Brain (tissue), 1 donor: Measurements from ENCODE around the genes C17orf67, DGKE and AKAP1.

DNA sequence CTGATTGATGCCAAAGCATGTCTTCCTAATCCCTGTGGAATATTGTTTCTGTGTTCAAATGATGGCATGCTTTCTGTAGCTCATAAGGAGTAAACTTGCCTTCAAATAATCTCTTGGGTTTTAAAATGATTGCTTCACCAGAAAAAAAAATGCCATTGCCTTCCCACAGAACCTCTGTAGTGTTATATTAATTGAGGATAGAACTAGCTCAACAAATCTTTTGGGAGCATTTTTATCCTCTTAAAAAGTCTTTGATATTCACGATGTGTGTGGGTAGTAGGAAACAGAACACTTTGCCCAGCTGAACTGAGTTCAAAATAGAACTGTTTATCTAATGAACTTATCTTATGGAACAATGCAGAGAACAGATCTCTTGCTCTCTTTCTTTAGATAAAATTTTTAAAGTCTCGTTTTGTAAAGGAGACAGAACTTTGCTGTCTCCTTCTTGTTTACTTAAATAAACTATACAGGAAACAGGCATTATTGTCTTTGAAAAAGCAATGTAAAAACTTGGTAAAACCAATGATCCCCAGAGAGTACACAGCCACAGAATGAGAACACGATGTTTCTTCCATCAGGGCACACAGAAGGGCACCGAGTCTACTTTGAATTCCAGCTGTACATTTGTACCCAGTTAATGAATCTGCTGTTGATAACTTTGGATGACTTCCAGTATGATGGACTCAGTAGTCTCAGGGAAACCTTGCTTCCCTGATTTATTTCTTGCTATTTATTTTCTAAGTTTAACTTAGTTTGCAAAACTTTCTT is 8.0 kb upstream of the TMEM100 start:
- RRBS: no CpG with 5 or more reads among the region's 4 CpGs

GRCh38 chr17:55732702-55733350 is 10.2 kb upstream of the TMEM100 start:
- RRBS: no CpG with 5 or more reads among the region's 5 CpGs

GRCh38 chr17:56595451-56596337 is 2.2 kb downstream of the NOG start:
- RRBS: 3% methylated on average over 9 of the region's 36 CpGs

DNA sequence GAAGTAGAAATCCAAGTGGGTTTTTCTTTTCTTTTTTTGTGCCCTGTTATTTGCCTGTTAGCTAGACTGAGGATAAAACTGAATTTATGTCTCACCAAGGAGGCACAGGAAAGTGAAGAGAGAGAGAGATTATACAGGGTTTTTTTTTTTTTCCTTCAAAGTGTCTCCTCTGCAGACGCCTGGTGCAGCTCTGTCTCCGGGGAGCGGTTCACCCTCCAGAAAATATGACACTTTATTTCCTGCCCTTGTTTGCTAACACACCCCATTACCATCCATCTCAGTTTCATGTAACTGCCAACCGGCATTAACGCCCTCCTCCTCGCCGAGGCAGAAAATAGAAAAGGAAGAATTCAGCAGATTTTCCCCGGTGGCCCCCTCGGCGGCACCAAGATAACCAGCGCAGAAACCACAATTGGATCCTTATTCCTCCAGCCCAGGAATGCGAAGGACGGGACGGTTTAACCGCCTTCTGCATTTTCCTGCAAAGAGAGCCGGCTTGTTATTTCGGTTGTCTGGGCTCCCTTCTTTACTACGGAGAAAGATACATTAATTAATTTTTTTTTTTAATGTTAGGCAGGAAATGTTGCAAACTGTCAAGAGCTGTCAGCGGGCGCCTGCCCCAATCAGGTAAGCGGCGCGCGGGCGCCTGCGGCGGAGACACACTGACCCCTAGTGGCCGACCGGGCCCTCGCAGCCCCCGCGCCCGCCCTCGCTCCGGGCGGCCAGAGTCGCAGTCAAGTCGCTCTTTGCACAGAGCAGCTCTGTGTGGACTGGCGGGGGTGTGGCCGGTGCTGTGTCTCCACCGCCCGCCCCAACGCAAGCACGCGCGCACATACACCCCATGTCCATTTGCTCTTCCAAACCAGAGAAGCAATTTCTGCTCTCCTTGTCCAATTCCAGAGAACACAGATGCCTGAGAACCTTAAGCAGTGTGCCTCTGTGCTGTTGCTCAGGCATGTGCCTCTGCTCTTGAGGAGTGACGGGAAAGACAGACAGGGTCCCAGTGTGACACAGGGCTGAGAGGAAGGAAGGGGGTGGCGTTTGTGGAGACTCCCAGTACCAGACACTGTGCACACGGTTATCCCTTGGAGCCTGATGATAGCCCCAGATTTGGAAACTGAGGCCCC is 53.6 kb downstream of the C17orf67 start:
- RRBS: 3% methylated on average over 13 of the region's 49 CpGs

DNA sequence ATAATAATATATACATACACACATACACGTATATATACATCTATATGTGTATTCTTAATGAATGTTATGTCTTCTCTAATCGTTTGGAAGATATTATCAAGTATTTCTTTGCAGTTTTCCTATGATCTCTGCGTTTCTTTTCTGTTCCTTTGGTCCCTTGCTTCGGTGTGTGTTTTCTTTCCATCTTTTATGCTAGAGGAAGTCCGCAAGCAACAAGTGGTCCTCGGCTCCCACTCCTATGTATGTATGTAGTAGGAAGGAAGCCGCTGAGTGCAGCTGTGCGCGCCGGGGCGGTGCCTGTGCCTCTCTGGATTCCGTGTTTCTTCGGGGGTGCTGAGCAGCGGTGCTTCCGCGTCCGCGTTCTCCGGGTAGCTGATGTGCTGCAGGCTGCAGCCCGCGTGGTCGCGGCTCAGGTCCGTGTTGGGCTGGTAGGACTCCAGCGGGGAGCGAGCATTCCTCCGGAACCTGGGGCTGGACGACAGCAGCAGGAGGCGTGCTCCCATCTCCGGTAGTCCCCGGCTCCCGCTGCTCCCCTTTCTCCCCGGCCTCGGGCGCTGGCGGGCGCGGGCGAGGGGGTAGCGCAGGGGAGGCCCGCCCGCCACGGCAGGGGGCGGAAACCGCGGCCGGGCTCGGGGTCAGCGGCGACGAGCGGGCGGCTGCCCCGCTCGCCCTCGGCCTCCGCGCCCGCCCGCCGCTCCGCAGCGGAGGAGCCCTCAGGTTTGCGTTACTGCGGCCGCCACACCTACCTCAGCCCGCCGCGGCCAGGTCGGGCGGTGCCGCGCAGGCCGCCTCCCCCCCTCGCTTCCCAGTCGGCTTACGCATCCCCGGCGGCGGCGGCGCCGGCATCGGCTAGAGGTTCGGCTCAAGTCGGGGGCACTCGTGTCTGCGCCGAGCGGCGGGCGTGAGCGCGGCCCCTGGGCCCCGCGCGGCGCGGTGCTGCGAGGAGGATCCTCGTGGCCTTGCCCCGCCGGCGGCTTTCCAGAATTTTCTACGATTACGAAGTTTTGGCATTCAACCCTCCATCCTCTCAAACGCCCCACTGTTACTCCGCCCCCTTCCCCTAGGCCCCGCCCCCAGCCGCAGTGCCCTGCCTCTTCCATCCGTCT is at the start of gene C17orf67:
TSS of gene C17orf67 (minus strand) at position 1,049 of the 1,106 bp plus-strand sequence.
- RRBS: under 1% methylated on average over 31 of the region's 111 CpGs

- RRBS: 2% methylated on average over 28 of the region's 44 CpGs
Observed at GRCh38 chr17:56833978-56834307, at the start of gene DGKE. Gene DGKE, plus strand, starts transcription at chr17:56834151.

GRCh38 chr17:56834308-56835296 is 651 bp downstream of the DGKE start:
- RRBS: 4% methylated on average over 37 of the region's 93 CpGs

- RRBS: no CpG with 5 or more reads among the region's 2 CpGs
Observed at GRCh38 chr17:56886271-56886790, 27.5 kb downstream of the TRIM25 start.

DNA sequence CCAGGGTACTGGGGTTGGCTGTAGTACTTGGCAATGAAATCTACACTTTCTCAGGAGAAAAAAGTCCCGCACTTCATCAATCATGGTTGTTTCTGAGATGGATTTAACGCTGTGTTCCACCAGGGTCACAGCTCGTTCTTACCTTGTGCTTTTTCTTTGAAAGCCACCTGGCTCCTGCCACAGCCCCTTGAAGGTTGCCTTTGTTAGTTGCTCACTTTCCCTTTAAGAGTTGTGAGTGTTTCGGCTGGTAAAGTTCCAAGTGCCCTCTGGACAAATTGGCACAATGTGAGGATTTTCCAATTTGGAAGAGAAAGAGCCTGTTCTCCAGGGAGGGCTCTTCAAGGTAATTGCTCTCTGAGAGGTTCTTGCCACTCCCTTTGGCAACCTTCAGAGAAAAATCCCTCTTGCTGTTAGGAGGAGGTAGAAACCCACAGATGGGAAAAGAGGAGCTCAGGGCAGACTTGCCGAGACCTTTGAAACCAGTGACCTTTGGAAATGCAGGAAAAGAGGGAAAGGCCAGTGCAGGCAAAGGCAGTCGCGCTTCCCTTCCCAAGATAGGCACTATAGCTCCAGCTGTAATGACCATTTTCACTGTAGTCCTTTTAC is 49.1 kb upstream of the AKAP1 start:
- RRBS: no CpG with 5 or more reads among the region's 7 CpGs

DNA sequence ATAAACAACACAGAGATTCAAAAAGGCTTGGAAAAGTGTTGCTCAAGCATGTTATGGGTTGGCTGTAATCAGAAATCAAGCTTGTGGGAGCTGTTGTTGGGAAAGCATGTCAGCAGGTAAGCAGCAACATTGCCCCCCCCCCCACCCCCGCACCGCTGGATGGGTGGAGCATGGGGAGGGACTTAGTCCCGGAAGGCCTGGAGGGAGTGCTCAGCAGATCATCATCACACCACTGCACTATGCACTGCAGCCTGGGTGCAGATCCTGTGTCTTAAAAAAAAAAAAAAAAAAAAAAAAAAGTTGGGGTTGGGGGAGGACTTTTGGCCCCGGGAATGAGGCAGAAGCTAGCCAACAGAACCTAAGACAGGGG is 16.8 kb upstream of the AKAP1 start:
- RRBS: no CpG with 5 or more reads among the region's 4 CpGs

DNA sequence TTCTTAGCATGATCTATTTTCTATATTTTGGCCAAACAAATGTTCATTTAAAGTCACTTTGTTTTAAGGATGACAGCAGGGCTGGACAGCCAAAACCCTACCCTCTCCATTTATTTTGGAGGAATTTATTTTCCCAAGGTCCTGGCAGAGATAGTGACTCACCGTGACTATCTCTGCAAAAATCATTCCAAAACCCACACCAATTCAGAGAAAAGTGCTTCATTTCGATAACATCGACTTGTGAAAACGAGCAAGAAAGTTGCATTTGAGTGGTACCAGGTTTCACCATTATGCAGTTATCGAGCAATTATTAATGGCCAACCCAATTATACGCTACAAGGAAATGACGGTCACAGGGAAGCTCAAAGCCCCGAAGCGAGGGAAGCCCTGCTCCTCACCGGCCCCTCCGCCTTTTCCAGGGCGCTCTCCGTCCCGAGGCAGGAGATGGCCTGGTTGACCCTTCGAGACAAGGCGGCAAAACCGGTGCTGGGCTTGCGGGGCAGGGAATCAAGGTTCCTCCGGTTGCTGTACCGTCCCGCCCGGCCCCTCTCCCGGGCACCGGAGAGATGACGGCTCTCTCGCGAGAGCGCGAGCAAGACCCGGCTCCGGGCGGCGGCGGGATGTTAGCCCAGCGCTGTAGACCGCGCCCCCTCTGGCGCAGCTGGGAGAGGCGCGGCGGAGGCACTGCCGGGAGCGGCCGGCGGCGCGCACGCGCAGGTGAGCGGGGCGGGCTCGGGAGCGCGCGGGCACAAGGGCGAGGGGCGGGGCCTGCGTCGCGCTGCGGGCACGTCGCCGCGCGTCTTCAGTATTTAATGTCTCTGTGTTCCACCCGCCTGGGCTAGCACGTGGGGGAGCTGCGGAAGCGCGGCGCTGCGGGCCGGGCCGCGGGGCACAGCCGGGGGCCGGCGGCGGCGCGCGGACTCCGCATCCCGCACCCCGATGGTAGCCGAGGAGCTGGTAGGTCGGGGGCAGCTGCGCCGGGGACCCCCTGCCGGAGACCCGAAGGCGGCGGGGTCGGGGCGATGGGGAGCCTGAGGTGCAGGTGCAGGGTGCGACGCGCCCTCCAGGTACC is at the start of gene AKAP1:
TSS of gene AKAP1 (plus strand) at position 805 of the 1,072 bp plus-strand sequence.
- RRBS: 2% methylated on average over 44 of the region's 99 CpGs

- RRBS: no CpG with 5 or more reads among the region's 7 CpGs
Observed at GRCh38 chr17:57095277-57095621, 10.2 kb downstream of the AKAP1 start.

DNA sequence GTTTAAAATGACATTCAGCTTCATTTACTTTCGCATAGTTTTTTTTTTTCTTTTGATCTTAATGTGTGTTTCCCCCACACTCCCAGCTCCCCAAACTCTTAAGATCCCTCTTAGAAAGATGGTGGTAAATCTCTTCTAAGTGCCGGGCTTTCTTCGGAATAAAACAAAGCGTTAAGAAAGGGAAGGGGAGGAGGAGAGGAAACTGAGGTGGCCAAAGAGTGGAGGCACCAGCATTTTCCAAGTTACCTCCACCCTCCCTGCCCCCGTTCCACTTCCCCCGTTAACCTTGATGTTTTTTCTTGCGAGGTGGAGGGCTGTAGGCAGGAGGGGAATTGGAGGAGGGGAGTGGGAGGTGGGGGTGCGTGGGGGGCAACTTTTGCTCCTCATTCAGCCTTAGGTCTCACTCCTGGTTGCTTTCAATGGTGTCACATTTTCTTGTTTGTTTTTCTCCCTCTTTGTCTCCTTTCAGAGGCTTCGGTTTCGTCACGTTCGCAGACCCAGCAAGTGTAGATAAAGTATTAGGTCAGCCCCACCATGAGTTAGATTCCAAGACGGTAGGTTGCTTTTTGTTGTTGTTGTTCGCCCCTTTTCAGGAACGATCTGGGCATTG is 1.6 kb downstream of the MSI2 start:
- RRBS: no CpG with 5 or more reads among the region's 15 CpGs

DNA sequence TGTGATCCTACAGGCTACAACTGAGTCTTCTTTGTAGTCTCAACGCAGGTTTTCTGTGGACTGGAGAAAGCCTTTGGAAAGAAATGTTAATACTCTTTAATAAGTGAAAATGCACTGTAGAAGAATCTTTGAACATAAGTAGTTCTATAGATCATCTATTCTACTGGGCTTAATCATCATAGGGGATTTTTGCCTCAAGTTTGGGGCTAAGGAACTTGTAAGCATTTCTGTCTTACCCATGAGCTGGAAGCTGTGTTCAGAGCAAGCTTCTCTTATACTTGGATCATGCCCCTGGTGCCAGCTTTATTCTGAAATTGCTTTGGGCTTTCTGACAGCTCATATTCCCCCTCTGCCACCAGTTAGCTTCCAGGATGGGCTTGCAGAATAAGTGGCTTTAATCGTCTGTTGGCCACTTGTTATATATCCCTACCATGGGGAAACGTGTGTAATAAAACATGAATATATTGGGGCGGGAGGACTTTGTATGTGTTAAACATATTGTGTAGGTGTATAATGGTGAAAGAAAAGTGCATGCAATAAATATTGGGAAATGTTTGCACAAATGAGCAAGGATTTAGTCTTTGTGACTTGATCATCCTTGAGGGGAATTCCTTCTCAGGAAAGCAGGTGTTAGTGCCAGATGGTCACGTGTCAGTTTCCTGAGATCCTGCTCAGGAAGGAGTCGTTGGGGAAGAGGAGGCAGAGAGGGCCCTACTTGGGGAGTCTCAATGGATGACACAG is 52.9 kb downstream of the MSI2 start:
- RRBS: no CpG with 5 or more reads among the region's 6 CpGs

- RRBS: no CpG with 5 or more reads among the region's 12 CpGs
Observed at GRCh38 chr17:57379333-57380147, 123.2 kb downstream of the MSI2 start.

DNA sequence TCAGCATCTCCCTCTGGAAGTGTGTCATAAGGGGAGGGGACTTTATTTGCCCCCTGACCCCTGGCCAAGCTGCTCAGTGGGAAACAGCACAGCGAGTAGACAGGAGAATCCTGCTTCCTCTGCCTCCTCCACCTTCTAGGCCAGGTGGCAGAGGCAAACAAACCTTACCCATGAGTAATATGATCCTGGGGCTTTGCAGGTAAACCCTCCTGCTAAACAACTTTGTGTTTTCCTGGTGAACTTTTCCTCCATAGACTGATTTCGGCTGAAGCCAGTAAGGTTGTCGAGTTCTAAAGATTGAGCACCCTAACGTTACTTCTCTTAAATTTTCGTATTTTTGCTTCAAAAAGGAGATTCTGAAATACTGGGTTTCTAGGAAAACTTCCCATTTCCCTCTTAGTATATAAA is 151.5 kb downstream of the MSI2 start:
- RRBS: no CpG with 5 or more reads among the region's 5 CpGs

GRCh38 chr17:57422747-57423306 is 166.5 kb downstream of the MSI2 start:
- RRBS: no CpG with 5 or more reads among the region's 6 CpGs

GRCh38 chr17:57454843-57455995 is 198.9 kb downstream of the MSI2 start:
- RRBS: no CpG with 5 or more reads among the region's 30 CpGs

GRCh38 chr17:57523817-57524581 is 221.1 kb downstream of the CCDC182 start:
- RRBS: no CpG with 5 or more reads among the region's 7 CpGs

GRCh38 chr17:57557641-57558765 is 187.1 kb downstream of the CCDC182 start:
- RRBS: no CpG with 5 or more reads among the region's 26 CpGs